Psoas muscle (tissue), 2 donors: ENCODE measurements around a stretch of chr3.

- PRO-cap, 2 experiments, result no peak in any of the 2 experiments
These were observed 39.2 kb downstream of the SLC25A36 start for GRCh38 chr3:140980315-140981672.

DNA sequence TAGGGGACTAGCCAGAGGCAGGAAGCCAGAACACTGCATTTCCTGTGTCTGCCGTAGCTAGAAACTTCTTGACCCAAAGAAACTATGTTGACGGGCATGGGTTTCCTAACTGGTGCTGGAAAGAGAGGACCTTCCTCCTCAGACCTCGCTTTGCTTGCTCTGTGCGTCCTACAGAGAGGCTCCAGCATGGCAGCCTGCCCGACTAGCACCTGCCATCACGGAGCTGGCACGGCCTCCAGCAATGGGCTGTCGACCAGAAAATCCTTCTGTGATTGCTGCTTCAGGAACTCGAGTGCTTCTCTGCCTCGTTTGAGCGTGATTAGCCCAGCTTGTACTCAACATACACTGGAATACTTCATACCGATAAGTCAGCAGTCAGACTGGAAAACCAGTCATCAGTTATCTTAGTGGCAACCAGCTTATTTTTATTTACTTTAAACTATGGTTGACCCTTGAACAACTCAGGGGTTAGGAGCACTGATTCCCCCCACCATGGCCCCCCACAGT is 6.6 kb downstream of the PXYLP1 start:
- PRO-cap, 2 experiments, result no peak in any of the 2 experiments

DNA sequence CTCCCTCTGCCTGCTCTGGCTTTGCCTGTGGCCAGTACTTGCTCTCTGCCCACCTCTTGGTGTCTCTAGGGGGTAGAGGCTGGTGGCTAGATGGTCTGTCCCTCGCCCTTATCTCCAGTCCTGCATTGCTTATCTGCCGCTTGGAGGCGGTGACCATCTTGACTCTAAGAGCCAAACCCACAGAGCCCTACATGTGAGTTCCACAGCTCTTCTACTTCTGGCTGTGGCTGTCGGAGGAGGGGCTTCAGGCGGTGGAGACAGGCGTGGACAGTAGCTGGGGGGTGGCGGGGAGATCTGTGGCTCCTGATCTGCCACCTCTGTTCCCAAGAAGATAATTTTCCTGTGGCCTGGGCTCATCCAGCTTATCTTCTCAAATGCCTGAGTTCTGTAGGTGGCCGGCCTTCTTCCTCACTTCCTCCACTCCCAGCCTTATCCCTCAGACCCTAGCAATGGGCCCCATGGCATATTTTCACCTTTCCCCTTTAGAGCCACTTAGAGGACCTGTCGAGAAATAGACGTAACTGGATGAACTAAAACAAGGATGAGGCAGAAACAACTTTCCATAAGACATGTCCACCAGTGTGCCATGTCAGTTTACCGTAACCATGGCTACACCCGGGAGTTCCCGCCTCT is 55.5 kb upstream of the ZBTB38 start:
- PRO-cap, 2 experiments, result no peak in any of the 2 experiments

DNA sequence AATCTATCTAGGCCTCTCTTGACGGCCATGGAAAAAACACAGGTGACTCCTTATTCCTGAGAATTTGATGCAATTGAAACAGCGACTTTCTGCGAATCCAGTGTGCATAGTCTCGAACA is 33.4 kb downstream of the ZBTB38 start:
- PRO-cap, 2 experiments, result no peak in any of the 2 experiments

GRCh38 chr3:141411217-141411980 is 43.1 kb downstream of the ZBTB38 start:
- PRO-cap, 2 experiments, result no peak in any of the 2 experiments

DNA sequence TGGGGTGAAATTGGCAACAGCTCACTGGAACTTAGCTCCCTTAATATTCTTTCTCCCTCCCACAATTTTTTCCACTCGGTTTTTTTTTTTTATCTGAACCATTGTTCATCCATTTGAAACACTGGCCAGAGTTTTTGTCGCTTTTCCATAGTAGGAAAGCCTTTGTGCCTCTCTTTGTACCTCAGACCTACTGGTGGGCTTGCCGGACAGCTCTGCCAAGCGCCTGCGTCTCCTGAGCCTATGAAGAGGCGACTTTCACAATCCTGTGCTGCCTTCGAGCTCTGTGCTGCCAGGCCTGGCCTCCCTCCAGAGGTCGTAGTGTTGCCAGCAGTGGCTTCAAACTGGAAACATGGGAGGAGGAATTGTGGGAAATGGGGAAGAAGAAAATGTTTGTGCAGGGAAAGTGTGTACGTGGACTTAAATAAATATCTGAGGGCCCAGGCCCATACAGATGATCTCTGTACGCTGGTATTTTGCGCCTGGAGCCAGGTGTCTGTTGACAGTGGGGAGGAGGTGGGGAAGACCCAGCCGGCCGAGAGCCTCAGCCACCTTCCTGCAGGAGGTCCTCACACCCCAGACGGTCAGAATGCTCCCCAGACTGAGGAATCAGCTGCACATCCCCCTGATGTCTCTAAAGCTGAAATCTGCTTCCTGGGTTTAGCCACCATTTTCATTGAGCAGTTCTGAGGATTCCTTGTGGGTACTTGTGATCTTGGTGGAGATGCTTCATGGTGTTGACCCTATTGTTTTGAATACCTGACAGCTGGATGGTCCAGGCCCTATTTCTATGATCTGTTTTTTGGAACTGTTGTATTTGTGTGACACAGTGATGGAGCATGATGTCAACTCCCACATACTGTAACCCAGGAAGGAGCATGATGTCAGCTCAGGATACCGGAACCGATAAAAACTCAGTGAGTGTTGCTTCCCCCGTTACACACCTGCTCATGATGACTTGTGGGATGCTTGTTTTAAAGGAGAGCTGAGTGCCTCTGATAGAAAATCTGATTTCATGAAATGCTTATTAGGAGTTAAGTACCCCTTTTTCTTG is 44.7 kb downstream of the ZBTB38 start:
- PRO-cap, 2 experiments, result peak in 2 of 2 experiments; most common plus-strand start position 363 of the sequence (in 1); most common minus-strand start position 214 of the sequence (in 2)

DNA sequence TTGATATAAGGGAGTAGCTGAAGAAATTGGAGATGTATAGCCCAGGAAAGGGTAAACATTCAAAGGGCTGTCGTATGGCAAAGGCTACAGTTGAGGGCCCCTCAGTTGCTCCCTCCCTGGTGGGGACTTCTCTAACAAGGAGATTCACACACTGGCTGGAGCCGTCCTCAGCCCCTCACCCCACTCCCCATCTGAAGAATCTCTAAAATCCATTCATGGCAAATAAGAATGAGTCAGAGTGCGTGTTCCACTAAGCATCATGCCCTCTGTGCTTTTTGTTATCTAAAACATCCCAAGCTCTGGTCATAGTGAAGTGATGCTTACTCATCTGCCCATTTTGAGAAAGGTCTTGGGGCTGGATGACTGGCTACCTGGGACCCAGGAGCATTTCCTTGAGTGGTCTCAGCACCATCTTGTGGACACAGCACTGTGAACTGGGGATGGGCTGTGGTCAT is 53.2 kb downstream of the ZBTB38 start:
- PRO-cap, 2 experiments, result no peak in any of the 2 experiments

DNA sequence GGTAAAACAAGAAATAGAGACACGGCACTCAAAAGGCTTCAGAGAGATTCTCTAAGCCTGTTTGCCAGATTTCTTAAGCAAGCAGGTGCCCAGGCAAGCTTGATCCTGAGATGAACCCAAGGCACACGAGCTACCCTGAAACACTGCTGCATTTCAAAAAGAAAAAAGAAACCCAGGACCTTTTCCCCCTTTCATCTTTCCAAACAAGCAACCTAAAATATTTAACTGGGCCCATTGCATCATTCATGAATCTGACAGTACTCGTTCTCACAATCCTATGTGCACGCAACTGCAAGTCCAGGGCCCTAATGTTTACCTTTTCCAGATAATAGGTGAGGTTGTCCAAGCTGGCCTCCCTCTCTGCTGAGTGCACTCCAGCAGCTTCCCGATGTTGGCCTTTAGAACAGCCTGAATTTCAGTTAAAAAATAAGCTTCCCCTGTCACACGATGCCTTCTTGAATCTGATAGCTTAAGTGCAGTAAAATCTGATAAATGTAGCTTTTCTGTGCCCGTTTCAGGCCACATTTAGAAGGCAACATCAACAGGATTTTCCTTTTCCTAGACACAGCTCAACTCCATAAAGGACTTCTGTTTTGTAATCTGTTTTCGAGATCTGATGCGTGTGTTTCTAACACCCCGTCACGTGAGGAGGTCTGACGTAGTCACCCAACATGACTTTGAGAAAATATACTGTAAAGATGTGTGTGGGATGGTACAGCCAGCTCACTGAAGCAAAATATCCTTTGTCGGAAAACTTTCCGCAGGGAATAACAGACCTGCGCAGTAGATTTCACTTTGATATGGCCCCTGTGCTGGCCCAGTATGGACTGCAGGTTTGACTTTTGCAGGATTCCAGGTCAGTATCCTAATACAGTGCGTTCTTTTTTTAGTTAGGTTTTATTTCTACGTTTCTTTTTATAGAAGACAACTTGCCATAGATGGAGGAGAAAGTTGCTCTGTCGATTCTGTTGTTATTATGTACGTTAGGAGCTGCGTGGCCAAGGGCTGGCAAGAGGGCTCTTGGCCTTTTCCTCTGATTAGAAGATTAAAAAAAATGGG is 55.1 kb upstream of the RASA2 start:
- PRO-cap, 2 experiments, result peak in 2 of 2 experiments; most common plus-strand start position 798 of the sequence (in 2); most common minus-strand start position 579 of the sequence (in 1)

DNA sequence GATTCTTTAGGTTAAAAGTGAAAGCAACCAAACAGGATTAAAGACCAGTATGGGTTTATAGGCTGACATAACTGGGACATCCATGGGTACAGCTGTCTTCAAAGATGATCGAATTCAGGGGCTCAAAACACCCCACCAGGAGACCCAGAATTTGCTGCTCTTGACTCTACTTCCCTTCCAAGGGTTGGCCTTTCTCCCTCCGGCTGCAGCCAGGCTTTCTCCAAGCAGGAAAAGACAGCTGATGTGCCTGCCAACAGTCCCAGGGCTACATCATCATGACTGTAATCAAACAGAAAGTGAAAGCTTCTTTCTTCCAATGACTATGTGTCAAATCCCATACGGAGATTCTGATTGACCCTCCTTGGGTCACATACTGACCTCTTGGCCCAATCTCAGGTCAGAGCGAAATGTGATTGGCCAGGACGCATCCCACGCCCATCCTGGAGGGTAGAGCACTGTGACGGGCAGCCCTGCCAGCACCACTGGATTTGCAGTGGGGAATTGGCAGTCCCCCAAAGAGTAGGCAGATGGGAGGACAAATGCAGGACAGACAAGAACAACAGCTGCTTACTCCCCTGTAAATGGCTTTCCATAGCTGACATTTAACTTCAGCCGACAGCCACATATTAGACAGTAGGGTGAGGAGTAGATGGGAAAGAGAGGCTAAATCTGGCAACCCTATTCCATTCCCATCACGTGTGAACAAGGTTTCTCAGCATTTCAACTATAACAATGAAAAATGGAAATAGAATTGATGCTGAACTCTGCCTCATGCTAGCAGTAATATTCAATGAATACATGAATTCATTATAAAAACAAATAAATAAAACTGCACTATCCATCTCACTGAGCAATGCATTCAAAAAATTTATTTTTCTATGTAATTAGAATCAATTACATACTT is 51.2 kb upstream of the RNF7 start:
- PRO-cap, 2 experiments, result no peak in any of the 2 experiments

- PRO-cap, 2 experiments, result no peak in any of the 2 experiments
These were observed 542 bp upstream of the RNF7 start for GRCh38 chr3:141737590-141737921.

GRCh38 chr3:141737922-141738151 is 261 bp upstream of the RNF7 start:
- PRO-cap, 2 experiments, result peak in 2 of 2 experiments; most common minus-strand start chr3:141738091 (in 1)

DNA sequence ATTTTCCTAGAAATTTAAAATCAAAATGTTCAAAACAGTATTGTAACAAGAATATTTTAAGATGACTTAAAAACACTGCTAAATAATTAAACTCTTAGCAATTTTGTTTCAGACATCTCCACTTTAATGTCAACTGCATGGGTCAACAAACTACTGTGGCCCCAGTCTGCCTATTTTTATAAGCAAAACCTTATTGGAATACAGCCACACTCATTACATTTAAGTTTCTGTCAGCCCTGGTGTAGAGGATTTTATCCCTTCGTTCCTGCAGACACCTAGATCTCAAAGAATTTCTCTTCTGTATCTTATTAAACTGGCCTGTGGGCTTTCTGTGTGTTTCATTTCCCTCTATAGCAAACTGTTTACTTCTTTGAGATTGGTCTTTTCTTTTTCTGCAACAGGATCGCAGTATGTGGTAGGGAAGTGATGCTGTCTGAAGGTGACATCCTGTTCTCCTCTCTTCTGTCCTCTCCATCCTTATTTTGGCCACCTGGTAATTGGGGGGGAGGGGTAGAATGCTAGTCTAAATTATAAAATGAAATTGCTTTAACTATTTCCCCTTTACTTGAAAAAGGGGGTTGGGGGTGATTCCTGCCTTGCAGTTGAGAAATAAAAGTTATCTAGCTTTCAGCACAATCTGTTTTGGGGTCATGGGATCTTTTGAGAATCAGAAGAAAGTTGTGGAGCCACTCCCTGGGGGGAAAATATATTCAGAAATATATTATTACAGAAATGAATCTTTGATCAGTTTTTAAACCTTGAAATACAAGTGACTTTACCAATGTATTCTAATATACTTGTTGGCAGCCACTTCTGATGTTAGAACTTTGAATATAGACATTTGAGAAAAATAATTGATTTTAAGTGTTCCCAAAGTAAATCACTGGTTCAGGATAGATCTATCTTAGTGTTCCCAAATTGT is 25.6 kb downstream of the ATP1B3 start:
- PRO-cap, 2 experiments, result no peak in any of the 2 experiments

DNA sequence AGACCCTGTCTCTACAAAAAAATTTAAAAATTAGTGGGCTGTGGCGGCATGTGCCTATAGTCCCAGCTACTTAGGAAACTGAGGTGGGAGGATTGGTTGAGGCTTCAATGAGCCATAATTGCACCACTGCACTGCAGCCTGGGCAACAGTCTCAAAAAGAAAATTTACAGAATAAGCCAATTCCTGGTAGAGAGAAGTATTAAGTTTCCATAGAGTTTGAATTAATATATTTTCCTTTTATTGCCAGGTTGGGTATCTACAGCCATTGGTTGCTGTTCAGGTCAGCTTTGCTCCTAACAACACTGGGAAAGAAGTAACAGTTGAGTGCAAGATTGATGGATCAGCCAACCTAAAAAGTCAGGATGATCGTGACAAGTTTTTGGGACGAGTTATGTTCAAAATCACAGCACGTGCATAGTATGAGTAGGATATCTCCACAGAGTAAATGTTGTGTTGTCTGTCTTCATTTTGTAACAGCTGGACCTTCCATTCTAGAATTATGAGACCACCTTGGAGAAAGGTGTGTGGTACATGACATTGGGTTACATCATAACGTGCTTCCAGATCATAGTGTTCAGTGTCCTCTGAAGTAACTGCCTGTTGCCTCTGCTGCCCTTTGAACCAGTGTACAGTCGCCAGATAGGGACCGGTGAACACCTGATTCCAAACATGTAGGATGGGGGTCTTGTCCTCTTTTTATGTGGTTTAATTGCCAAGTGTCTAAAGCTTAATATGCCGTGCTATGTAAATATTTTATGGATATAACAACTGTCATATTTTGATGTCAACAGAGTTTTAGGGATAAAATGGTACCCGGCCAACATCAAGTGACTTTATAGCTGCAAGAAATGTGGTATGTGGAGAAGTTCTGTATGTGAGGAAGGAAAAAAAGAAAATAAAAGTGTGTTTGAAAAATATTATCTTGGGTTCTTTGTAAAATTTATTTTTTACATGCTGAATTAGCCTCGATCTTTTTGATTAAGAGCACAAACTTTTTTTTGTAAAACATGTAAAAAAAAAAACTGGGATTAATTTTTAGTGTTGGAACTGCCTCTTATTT is 49.2 kb downstream of the ATP1B3 start:
- PRO-cap, 2 experiments, result no peak in any of the 2 experiments

DNA sequence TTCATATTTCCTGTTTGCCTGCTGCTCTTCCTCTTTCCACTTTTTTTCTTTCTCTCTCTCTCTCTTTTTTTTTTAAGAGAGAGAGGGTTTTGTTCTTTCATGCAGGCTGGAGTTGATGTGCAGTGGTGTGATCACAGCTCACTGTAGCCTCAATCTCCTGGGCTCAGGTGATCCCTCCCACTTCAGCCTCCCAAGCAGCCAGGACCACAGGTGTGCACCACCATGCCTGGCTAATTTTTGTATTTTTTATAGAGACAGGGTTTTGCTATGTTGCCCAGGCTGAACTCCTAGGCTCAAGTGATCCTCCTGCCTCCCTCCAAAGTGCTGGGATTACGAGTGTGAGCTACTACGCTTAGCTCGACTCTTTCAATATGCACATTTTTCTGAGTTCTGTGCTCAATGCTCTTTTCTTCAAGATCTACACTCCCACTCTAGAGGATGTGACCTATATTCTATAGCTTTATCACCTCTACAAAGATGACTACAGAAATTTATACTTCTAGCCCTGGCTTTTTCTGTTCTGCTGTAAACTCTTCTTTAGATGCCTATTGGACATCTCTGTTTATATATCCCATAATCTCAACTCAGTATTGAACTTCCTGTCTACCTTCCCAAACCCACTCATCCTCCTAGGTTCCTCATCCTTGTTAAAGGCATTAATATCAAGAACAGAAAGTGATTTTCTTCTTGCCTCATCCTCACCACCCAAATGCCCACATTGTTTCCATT is 117.1 kb downstream of the TFDP2 start:
- PRO-cap, 2 experiments, result no peak in any of the 2 experiments

DNA sequence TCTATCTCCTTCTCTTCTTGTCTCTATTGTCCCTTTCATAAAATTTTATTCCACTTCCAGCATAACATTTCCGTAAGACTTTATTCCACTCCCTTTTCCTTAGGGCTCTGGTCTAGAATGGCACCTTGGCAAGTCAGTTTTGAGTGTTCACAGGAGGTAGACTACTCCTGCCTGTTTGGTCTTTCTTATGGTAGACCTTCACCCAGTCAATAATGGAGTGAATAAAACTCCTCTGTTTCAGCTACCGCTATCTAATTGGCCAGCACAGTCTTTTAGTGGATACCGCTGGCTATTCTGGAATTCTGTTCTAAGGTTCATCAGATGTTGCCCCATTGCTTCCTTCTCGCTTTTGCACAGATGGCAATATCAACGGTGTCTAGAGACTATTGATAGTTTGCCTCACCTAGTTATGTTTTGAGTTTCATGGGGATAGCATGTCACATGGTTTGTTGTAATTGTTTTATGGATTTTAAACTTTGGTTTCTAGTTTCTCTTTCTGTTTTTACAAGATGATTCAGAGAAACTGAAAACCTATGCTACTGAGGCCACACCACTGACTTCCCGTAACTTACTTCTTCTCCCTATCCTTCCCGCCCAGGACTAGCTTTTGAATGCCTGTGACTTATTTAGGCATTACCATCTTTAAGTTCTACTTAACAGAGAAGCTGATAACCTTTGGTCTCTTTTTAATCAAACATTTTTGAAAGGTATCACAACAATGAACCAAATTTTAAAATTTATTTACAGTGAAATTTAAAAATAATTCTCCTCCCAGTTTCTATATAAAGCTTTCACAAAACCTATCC is 2.0 kb downstream of the XRN1 start:
- PRO-cap, 2 experiments, result no peak in any of the 2 experiments

GRCh38 chr3:142740301-142740985 is 16.6 kb downstream of the TRPC1 start:
- PRO-cap, 2 experiments, result no peak in any of the 2 experiments

DNA sequence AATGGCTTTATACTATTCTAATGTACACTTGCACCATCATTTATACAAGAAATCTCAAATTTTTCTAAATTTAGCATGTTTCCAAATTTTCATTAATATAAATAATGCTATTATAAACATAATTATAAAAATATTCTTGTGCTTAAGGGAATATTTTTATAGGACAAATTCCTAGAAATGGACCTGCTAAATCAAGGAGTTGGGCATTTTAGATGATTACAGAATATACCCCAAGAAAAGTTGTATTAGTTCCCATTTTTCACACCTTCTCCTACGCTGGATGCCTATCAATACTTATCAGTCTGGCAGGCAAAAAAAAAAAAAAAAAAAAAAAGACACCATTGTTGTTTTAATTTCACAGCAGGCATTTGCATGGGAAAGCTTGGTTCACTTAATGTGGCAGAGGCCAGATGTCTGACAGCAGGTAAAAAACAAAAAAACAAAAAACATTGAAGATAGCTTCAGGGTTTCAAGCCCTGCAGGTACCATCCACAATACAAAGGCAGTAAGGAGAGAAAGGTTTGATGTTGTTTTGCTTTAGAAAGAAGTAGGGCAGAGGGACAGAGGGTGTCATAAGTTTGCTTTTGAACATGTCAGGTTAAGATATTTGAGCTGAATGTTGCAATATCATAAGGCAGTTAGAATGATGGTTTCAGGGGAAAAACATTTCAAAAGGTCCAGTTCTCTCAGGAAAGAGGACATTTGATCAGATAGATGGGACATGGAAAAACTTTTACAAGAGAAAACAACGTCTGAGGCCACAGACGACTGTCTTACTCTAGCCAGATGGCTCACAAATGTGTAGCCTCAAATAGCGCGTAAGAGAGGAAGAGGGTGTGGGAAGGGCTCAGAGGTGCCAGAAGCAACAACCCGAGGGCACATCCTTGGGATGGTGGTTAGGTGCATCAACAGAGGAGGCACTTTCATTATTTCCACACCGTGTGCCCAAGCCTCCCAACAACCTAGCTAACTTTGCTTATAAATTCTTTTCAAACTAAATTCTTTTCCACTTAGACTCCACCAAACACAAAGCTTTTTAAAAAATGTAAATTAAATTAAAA is 25.8 kb downstream of the PCOLCE2 start:
- PRO-cap, 2 experiments, result no peak in any of the 2 experiments

DNA sequence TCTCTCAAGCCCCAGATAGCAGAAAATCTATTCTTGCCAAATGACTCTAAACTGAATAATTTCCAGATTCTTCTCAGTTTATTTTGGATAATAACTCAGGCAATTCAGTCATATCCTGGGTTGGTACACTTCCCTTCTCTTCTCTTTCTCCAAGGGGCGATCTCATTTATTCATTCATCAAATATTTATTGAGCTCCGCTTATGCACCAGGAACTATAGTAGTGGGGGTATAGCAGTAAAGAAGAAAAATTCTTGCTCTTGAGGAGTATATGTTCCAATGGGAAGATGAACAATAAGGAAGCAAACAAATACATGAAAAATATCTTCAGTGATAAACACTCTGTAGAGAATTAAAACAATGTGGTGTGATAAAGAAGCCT is 13.5 kb upstream of the PCOLCE2 start:
- PRO-cap, 2 experiments, result no peak in any of the 2 experiments

DNA sequence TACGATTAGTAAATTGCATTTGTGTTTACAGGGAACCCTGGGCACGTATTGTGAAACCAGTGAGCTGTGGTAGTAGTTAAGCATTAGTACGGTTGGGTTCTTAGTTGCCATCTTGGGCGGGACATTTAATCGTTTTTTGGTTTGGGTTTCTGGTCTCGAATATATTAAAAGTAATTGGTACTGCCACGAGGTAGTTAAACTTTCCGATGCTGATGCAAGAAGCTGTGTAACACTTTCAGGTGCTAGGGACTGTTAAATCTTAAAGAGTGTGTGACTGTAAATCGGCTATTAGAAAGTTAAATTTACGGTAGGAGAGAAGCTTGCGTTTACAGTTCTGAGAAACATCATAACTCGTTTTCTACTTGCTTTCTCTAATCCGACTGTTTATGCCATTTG is 1.0 kb downstream of the U2SURP start:
- PRO-cap, 2 experiments, result no peak in any of the 2 experiments

GRCh38 chr3:143012135-143012513 is 10.8 kb downstream of the U2SURP start:
- PRO-cap, 2 experiments, result no peak in any of the 2 experiments